HT1080 (cell line): ENCODE data around the genes TMEM79, PRCC, SH2D2A, FCRL2 and FCRL1.

GRCh38 chr1:156283749-156284612 is at the start of gene TMEM79:
TSS of gene TMEM79 (plus strand) at chr1:156284325.
RAMPAGE:
- cytosol, long total RNA: no peak
- long total RNA: no peak
- nucleus, long total RNA: no peak

GRCh38 chr1:156379450-156379858 is 10.4 kb downstream of the RHBG start:
RAMPAGE:
- cytosol, long total RNA: no peak
- long total RNA: no peak
- nucleus, long total RNA: no peak

DNA sequence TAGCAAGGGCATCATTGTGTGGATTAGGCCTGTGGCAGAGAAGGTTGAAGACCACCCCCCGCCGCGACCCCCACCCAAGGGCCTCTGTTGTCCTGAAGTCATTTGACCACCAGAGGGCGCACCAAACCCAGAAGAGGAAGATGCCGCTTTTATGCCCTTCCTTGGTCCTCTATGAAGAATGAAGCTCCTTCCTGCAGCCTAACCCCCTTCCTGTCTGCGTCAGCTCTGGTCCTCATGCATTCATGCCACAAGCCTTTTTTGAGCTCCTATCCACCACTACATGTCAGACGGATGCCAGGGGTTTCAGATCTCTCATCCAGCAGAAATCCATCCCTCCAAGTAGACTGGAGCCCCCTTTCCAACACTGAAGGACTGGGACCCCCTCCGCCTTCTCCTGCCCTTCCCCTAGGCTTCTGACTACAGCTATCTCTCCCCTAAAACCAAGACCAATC is 16.7 kb downstream of the RHBG start:
RAMPAGE:
- cytosol, long total RNA: no peak
- long total RNA: no peak
- nucleus, long total RNA: no peak

RAMPAGE:
- cytosol, long total RNA: no peak
- long total RNA: no peak
- nucleus, long total RNA: no peak
These were observed 51.3 kb downstream of the RHBG start for GRCh38 chr1:156420268-156420676.

DNA sequence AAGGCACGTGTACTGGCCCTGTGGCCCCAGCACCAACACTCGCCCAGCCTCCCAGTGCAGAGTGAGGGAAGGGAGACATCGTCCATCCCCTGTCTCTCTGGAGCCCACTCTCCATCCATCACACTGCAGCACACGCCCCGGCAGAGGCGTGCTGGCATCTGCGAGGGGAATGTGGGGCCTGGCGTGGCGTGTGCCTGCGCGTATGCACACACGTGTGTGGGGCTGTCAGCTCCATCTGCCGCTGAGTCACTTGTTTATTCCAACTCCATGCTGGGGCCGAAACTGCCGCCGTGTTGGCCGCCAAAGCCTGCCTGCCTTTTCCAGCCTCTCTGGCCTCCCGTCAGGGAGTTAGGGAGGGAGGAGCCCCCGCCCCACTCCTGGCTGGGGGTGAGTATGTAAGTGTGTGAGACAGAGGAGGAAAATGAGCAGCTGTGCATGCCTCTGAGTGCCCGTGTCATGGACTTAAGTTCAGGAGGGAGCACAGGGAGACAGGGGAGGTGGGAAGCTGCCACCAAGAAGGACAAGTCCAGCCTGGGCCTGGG is 25.0 kb downstream of the MEF2D start:
RAMPAGE:
- cytosol, long total RNA: no peak
- long total RNA: no peak
- nucleus, long total RNA: no peak

DNA sequence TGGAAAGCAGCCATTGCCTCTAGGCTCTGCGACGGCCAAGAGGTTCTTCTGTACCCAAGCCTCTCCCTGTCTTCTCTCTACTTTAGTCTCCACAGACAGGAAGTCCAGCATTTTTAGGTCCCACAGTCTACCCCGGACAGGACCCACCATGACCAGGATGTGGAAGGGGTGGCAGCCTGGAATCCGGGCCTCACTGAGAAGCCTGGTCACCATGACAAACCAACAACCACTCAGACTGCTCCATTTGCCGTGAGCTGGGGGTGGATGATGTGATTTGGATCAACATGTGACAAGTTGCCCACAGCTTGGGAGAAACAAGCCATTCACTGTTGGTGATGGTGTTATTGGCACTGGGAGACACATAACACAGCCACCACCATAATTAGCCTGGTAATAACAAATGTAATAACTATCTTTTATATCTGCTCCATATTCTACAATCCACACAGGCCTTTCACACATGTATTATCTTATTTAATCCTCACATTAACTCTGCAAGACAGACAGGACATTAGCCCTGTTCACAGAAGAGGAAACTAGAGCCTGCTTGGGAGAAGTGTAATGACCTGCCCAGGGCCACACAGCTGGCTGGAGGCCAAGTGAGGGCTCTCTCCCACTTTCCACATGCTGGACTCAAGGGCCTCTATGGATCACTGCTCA is 23.0 kb downstream of the MEF2D start:
RAMPAGE:
- cytosol, long total RNA: no peak
- long total RNA: no peak
- nucleus, long total RNA: no peak

RAMPAGE:
- cytosol, long total RNA: no peak
- long total RNA: no peak
- nucleus, long total RNA: no peak
These were observed 2.7 kb downstream of the MEF2D start for GRCh38 chr1:156497524-156498671.

DNA sequence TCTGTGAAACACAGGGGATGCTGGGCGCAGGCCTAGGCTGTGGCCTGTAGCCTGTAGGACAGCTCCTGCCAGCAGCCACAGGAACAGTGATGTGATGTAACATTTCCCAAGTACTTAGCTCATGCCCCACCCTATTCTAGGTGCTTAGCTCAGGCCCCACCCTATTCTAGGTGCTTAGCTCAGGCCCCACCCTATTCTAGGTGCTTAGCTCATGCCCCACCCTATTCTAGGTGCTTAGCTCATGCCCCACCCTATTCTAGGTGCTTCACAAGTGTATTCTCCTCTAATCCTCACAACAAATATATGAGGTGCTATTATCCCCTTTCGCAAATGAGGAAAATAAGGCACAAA is 4.6 kb upstream of the NAXE start:
RAMPAGE:
- cytosol, long total RNA: no peak
- long total RNA: no peak
- nucleus, long total RNA: no peak

GRCh38 chr1:156676282-156676545 is 993 bp downstream of the NES start:
RAMPAGE:
- cytosol, long total RNA: no peak
- long total RNA: no peak
- nucleus, long total RNA: no peak

GRCh38 chr1:156715300-156716505 is 10.3 kb upstream of the CRABP2 start:
RAMPAGE:
- cytosol, long total RNA: no peak
- long total RNA: no peak
- nucleus, long total RNA: no peak

GRCh38 chr1:156751984-156752099 is 367 bp upstream of the HDGF start:
RAMPAGE:
- cytosol, long total RNA: no peak
- long total RNA: no peak
- nucleus, long total RNA: no peak

DNA sequence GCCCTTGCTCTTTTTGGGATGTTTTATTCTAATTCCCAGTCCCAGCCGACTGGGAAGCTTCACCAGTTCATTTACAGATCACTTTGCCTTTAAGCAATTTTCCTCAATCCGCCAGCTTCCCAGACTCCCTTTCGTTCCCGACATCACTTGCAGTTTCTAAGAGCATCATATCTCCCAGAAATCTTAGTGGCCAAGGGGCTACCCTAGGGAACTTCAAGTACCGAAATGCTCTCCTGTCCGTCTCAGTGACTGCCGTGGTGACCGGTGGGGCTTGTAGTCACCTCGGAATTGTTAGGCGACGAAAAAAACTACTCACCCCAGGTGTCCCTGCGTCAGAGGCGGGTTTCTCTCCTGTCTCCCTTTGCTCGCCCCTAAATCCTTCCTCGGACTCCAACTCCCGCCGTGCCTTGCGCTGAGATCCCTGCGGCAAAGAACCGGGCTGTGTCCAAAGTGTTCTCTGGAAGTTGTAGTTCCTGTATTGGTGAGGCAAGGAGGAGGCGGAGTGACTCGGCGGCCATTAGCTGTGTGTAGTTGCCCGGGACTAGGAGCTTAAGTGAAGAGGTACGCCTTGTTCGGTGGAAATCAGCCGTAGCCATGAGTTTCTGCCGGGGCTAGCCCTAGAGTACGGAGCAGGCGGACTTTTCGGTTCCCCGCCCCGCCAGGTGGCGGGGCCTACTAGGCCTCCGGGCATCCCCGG is at the start of gene PRCC:
PRCC (plus strand) TSS at position 513 of the 697 bp plus-strand sequence.
RAMPAGE:
- cytosol, long total RNA: no peak
- long total RNA: no peak
- nucleus, long total RNA: no peak

DNA sequence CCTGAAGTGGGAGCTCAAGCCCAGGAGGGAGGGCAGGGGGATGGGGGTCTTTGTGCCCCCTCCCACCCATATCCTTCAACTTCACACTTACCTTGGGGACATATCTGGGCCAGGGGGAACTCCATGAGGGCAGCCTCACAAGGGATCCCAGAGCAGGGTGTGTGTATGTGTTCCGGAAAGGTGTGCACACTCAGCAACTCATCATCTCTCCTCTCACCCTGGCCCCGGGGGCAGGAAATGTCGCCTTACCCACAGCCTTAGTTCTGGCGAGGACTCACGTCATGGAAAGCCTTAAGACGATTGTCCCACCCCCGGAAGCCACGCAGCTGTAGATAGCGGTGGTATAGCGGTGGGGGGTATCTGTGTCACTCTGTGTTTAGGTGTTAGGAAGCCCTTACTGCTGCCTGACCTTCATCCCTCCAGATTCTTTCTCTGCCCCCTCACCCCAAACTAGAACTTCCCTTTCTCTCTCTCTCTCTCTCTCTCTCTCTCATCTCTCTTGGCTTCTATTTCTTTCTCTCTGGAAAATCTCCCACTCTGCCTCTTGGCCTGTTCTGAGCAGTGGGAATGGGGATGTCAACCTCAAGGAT is at the start of gene SH2D2A:
SH2D2A (minus strand) TSS at position 265 of the 590 bp plus-strand sequence.
RAMPAGE:
- cytosol, long total RNA: no peak
- long total RNA: start-site peak on the minus strand centred at position 215 of the sequence, 62 bp wide, 18 reads
- nucleus, long total RNA: no peak

DNA sequence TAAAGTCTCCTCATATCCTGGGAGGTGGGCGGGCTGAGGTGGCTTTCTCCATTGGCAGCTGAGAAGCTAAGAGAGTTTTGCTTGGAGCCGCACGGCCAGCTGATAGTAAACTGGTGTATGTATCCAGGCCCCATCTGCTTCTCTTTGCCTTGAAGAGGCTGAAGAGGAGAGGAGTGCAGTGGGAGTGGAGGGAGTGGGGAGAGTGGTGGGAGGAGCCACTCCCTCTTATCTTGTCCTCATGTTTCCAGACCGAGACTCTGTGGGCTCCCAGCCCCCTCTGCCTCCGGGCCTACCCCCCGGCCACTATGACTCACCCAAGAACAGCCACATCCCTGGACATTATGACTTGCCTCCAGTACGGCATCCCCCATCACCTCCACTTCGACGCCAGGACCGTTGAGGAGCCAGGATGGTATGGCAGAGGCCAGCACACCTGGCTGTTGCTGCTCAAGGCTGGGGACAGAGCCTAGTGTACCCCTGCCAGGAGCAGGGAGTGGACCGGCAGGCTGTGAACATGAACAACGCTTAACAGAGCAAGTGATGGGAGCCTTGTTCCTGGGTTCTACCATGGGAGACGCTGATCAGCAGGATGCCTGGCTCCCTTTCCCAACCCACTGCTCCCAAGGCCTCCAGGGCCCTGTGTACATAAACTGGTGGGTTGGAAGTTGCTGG is 5.9 kb upstream of the LRRC71 start:
RAMPAGE:
- cytosol, long total RNA: no peak
- long total RNA: no peak
- nucleus, long total RNA: no peak

DNA sequence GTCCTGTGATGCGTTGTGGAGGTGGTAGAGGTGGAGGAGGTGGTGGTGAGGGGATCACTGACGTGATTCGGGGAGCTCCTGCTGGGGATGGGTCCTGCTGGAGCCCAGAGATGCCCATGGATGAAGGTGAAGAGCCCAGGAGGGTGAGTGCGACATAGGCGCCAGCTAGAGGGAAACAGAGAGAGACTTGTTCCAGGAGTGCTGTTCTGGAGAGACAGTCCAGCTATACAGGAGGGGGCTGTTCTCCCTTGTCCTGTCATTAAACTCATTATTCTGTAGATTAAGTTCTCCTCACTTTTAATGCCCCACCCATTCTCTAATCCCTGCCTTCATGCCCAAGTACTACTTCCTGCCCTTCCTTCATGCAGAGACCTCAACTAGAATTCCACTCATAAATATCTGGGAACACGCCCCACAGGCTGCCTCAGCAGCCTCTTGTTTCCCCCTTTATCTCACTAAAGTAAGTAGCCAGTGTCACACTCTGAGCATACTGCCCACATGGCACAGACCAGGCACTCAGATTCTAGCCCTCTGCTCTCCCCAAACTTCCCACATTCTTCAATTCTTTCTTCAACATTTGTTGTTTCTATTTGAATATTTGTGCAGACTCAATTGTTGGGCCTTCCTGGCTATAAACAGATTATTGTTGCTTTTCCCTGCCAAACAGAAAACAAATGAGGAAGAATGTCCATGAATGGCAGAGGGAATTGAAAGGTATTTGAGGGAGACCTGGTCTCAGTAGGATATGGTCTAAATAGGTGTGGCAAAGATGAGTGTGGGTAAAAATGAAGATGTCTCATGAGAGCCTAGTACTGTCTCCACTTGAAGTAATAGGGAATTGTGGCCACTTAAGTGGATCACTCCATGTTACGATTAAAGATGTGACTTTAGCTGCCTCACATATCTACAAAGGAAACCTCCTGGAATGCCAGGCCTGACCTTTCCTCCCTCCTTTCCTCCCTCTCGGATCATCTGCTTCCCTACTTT is 58.1 kb downstream of the LRRC71 start:
RAMPAGE:
- cytosol, long total RNA: no peak
- long total RNA: no peak
- nucleus, long total RNA: no peak

GRCh38 chr1:157403091-157403741 is 149.1 kb downstream of the FCRL5 start:
RAMPAGE:
- cytosol, long total RNA: no peak
- long total RNA: no peak
- nucleus, long total RNA: no peak

DNA sequence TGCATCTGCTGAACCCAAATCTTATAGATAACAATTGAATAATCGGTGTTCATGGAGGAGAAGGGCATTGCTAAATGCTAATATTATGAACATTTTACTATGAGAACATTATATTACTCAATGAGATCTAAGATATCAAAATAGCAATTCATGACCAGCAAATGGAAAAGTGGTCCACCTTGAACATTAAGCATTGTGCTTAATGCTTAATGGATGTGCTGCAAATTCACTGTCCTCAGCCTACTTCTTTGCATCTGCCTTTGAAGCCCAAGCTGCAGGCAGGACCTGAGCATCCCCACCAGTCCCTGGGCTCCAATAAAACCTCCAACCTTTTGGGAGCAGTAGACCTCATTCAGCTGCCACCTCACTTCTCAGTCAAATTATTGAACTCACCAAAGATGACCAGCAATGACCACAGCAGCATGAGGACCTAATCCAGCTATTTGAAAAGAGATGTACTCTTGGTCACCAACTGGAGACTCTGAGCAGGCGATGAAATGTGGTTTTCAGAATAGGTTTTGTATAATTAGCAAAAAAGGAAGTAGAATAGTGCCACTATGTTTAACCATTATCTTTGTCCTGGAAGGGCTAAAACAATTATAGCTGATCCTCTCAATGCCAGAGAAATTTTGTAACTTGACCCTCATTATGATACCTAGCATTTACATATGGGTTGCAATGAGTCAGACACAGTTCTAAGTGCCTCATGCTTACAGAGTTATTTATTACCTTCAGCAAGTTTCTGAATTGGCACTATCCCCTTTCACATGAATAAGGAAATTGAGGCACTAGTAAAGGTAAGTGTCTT is at the start of gene FCRL2:
FCRL2 (minus strand) TSS at position 483 of the 808 bp plus-strand sequence.
RAMPAGE:
- cytosol, long total RNA: no peak
- long total RNA: no peak
- nucleus, long total RNA: no peak

GRCh38 chr1:157819968-157820262 is at the start of gene FCRL1:
TSS of gene FCRL1 (minus strand) at chr1:157820120.
RAMPAGE:
- cytosol, long total RNA: no peak
- long total RNA: no peak
- nucleus, long total RNA: no peak

GRCh38 chr1:158009447-158010055 is 16.1 kb downstream of the KIRREL1 start:
RAMPAGE:
- cytosol, long total RNA: no peak
- long total RNA: start-site peak on the plus strand at chr1:158009903-158009935, 52 reads
- nucleus, long total RNA: start-site peak on the plus strand at chr1:158009903-158009927, 27 and 18 reads in 2 replicates

GRCh38 chr1:158182774-158183355 is 2.2 kb downstream of the CD1D start:
RAMPAGE:
- cytosol, long total RNA: no peak
- long total RNA: no peak
- nucleus, long total RNA: no peak